OCI-LY7 (cell line): Measurements from ENCODE around the gene DAB1.

- PRO-cap = no peak
- RAMPAGE, long total RNA = no peak
Measured at GRCh38 chr1:55214455-55215206, 533 bp downstream of the USP24 start.

GRCh38 chr1:55217346-55217839, 2.2 kb upstream of the USP24 start:
- PRO-cap = bidirectional peak, plus-strand start at chr1:55217725, minus-strand start at chr1:55217764
- RAMPAGE, long total RNA = no peak

GRCh38 chr1:55443424-55444183, 228.4 kb upstream of the USP24 start:
- PRO-cap = no peak
- RAMPAGE, long total RNA = no peak

DNA sequence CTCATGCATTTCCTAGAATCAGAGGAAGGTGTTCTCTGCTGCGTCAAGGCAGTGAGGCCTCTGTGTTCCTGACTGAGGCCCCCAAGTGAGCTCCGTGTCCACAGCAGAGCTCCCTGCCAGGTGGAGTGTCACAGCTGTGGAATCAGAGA, 323.6 kb downstream of the PLPP3 start:
- PRO-cap = no peak
- RAMPAGE, long total RNA = no peak

GRCh38 chr1:56256008-56256387, 323.4 kb downstream of the PLPP3 start:
- PRO-cap = no peak
- RAMPAGE, long total RNA = no peak

GRCh38 chr1:56413286-56414129, 165.9 kb downstream of the PLPP3 start:
- PRO-cap = no peak
- RAMPAGE, long total RNA = no peak

GRCh38 chr1:56495308-56496110, 83.9 kb downstream of the PLPP3 start:
- PRO-cap = no peak
- RAMPAGE, long total RNA = no peak

- PRO-cap = no peak
- RAMPAGE, long total RNA = no peak
Measured at GRCh38 chr1:56816851-56817310, 2.3 kb downstream of the FYB2 start.

GRCh38 chr1:56818788-56819209, 405 bp downstream of the FYB2 start:
- PRO-cap = no peak
- RAMPAGE, long total RNA = no peak

GRCh38 chr1:56820880-56821835, 2.0 kb upstream of the FYB2 start:
- PRO-cap = no peak
- RAMPAGE, long total RNA = no peak

- PRO-cap = no peak
- RAMPAGE, long total RNA = no peak
Measured at GRCh38 chr1:56897579-56898635, 43.3 kb downstream of the C8A start.

DNA sequence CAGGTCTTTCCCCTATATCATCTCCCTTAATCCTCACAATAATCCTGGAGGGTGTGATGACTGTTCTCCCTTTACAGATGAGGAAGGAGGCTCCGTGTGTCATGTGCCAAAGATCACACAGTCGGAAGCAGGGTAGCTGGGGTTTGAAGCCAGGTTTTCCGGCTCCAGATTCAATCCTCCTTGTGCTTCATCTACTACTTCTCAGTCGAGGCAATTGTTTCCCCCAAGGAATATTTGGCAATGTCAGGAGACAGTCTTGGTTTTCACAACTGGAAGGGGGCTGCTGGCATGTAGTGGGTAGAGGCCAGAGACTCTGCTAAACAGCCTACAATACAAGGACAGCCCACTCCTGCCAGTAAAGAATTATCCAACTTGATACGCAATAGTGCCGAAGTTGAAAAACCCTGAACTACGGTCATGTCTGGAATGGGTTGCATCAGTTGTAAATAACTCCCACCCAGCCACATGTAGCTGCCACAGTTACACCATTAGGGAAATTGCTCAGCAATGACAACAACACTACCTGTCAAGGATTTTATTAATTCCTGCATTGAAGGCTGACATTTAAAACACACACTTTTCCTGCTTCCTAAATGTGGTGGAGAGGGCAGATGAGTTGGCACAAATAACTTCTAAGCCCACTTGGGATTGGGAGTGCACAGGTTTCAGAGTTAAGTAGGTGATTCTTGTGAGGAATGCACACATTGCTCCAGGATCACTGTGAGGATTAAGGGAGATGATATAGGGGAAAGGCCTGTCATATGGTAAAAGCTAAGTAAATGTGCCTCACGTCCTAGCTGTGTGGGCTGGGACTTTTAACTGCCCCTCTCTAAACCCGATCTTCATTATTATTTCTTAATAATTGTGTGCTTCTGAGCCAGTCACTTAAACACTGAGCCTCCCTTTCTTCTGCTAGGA, 54.3 kb downstream of the C8B start:
- PRO-cap = no peak
- RAMPAGE, long total RNA = no peak

GRCh38 chr1:57003190-57003820, 37.5 kb upstream of the C8B start:
- PRO-cap = no peak
- RAMPAGE, long total RNA = no peak

DNA sequence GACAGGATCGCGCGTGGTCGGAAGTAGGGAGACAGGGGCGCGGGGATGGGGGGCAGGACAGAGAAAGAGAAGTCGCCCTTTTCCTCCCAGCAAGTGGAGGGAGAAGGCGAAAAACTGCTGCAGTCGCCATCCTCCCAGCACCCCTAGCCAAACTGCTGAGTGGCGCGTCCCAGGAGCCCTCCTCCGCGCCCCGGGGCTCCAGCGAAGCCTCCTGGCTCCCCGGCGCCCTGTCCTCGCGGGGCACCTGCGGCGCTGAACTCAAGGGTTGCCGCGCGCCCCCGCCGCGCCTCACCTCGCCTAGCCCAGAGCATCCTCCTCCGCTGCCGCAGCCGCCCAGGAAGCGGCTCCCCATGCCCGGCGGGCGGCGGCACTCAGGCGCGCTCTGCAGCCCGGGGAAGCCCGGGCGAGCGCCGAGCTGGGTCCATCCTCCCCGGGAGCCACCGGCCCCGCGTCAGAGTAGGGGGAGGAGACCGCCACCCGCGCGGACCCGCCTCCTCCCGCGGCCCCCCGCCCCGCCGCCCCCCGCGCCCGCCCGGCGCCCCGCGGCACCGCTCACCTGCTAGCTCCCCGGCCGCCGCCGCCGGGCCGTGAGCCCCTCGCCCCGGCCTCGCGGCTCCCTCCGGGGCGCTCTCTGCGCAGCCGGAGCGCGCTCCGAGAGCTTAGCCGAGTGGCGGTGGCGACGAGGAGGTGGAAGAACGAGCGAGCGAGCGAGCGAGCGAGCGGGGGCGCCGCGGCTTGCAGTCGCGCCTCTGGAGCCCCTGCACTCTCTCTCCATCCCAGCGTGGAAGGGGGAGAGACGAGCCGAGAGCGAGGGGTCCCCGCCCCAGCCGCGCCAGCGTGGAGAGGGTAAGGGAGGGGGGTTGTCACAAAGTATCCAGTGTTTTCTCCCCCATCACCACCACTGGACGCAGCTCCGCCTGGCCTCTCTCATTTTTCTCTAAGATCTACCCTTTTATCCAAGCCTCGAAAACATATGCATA, at the start of gene DAB1:
Gene DAB1, minus strand, starts transcription at position 423 of the 980 bp plus-strand sequence.
- PRO-cap = no peak
- RAMPAGE, long total RNA = no peak

DNA sequence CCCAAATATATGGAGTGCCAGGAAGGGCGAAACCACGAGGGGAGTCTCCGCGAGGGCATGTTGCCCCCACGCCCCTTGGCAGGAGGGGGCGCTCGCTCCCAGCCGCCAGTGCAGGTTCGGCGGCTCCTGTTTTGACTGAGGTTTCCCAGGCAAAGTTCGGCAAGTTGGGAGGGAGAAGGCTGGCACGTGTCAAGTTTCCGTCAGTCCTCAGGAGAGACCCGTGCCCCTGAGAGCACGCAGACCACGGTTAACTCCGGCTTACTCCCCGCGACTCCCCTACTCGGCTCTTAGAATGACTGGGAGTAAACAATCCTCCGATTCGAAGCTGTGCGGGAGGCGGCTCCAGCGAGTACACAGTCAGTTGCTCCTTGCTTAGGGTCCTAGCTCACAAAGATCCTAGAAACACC, 761 bp upstream of the DAB1 start:
- PRO-cap = no peak
- RAMPAGE, long total RNA = no peak

- PRO-cap = no peak
- RAMPAGE, long total RNA = no peak
Measured at GRCh38 chr1:57816609-57817041, 392.8 kb upstream of the DAB1 start.

- PRO-cap = no peak
- RAMPAGE, long total RNA = no peak
Measured at GRCh38 chr1:58575997-58576284, 1.1 kb downstream of the TACSTD2 start.

DNA sequence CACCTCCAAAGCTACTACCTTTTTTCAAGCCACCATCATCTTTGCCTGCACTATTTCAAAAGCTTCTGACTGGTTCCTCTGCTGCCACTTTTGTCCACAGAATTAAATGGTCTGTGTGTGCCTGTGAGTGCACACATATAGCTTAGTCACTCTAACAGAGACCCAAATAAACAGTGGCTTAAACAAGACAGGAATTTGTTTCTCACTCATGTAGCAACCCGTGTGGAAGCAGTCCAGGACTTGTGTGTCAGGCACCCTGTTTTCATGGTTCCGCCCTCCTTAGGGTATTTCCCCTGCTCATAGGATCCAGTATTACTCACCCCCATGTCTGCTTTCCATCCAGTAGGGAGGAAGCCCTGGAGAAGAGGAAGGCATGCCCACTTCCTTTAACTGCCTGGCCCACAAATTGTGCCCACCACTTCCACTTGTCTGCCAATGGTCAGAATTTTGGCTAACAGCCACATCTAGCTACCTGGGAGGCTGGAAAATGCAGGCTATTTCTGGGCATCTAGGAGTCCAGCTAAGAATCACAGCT, 41.2 kb upstream of the TACSTD2 start:
- PRO-cap = no peak
- RAMPAGE, long total RNA = no peak

DNA sequence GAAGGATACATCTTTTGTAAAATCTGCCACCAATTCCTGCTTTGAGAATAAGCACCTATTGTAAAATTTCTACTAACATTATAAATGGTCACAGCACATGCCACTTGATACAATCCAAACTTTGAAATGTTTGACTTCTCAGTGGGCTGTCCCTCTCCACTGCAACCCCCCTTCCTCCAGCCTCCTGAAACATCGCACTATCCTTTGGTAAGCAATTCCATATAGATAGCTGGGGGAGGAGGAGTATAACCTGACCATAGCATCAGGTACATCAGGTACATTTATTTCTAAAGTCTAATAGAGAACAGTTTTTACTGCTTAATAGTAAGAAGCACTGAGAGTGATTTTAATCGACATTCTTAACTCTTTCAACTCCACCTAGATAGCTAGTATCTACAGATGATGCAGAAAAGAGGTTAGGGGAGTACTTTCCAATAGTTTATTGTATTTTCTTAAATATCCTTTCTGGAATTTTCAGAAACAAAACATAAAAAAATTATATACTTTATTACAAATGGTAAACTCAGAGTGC, 2.9 kb downstream of the JUN start:
- PRO-cap = no peak
- RAMPAGE, long total RNA = no peak

DNA sequence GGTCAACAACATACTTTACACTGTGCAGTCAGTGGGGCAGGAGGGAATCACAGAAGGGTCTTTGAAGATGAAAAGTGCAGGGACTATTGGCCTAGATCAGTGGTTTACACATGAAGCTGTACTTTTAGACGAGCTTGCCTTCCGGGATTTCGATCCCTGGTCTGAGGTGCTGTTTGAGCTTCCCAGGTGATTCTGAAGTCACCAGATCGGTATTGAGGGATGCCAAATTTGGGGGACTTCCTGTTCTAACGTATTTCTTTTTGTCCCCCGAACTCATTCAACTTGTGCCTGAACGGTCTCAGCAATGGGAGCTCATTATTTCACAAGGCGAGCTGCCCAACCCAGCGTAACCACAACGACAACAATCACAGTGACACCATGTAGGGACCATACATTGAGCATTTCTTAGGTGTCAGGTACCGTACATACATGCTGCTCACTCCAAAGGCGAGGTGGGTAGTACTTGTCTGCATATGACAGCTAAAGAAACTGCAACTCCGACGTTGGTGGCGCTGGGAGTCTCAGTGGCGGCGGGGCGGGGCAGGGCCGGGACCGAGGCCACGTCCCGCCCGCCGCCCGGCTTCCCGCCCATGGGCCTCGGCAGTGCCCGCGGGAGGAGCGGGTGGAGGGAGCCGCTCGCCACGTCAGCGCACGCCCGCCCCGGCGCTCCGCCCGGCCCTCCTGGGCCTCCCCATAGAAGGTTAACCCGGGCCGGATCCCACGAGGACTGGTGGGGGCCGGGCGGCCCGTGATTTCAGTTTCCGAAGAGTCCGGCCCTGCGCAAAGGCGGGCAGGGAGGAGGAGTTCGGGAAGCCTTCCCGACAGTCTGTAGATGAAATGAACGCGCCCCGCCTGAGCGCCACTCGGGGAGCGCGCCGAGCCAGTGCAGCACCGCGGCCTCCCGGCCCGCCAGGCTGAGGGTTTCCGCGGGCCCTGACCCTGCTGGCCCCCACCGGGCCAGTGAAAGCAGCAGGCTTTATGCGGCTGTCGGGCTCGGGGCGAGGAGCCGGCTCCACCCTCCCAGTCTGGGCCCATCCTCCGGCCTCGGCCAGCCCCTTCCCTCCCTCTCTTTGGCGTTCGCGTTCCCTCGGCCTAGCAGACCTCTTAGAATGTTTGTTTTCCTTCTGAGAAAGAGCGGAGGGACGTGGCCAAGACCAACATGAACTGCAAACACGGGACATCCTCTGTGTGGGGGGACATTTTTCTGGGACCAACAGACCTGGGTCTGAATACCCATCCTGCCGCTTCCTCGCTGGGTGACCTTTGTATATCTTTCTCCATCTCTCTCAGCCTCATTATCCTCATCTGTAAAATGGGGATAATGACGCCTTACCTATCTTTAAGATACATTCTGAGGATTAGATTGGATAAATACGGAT, 119.8 kb upstream of the JUN start:
- PRO-cap = no peak
- RAMPAGE, long total RNA = no peak